Helper T cell (primary cell): ENCODE data around the gene ESR1.

DNA sequence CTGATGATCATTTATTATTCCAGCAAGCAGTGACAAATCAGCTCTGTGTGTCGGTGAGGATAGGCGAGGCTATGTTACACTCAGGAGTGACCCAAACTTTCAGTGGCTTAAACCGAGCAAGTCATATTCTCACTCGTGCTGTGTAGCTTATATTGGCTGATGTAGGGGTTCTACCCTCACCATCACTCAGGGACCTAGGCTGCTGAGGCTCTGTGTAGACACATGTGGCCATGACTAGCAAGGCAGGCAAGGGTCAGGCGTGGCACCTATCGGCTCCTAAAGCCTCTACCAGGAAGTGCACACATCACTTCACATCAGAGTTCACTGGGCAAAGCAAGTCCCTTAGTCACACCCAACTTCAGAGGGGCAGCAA lies 42.8 kb downstream of the PPP1R14C start:
- PRO-cap, 2 experiments, result no peak in any of the 2 experiments

GRCh38 chr6:150324159-150324514 lies 44.7 kb upstream of the IYD start:
- PRO-cap, 2 experiments, result no peak in any of the 2 experiments

- PRO-cap, 2 experiments, result no peak in any of the 2 experiments
Measured at GRCh38 chr6:150418803-150419662, 50.2 kb downstream of the IYD start.

DNA sequence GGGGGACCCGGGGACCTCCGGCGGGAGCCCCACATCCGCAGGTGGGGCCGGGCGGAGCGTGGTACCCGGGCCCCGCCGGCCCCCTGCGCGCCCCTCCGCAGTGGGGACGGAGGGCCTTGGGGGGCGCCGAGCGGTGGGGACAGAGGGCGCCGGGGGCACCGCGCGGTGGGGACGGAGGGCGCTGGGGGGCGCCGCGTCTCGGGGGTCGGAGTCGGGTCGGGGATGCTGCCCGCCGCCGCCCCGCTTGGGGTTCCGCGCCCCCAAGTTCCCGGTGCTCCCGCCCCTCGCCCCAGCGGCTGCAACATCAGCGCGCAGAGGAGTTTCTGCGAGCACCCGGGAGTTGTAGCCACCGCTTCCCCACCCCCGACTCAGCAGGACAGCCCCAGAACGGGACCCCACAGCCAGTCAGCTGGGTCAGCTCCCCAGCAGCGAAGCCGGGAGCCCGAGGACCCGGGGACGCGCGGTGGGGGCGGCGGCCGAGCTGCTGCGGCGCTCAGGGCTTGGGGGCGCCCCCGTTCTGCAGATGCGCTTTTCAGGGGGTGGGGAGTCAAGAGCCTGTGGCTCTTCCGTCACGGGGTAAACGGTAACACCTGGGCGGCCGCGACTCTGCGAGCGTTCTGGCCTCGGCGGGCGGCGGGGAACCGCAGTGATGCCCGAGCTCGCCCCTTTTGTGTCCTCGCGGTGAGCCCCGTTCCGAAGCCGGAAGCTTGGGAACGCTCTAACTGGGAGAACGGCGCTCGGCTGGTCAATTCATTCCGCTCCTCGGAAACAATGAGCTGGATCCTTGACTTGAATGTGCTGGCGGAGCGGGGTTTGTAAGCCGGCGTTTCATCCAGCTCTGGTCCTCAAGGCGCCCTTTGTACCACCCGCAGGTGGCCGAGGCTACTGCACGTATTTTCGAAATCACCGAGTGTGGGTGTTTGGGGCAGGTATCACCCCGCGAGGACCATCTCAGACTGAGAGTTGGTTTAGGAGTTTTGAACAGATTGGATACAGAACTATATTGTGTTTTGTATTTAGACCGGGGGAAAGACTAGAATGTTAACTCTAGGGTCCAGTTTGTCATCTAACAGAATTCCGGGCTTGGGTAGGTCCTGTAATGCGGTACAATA lies 740 bp downstream of the PLEKHG1 start:
- PRO-cap, 2 experiments, result peak in 2 of 2 experiments; most common plus-strand start position 583 of the sequence (in 1); most common minus-strand start position 465 of the sequence (in 1)

- PRO-cap, 2 experiments, result peak in 1 of 2 experiments; most common plus-strand start chr6:150636360 (in 1)
Measured at GRCh38 chr6:150636023-150636477, 36.4 kb downstream of the PLEKHG1 start.

DNA sequence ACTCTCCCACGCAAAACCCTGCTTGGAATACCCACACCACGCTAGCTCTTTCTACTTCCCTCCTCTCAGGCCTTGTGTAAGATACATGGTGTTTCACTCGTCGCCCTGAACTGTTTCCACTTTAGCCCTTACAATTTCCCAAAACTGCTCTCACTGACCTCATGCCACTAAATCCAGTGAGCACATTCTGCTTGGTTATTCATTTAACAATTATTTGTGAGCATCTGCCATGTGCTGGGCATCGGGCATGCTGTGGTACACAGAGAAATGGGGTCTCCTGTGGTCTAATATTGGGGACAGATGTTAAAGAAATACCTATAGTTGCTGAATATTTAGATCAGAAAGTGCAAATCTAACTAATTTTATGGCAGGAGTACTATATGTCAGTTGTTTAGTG lies 40.9 kb downstream of the PLEKHG1 start:
- PRO-cap, 2 experiments, result no peak in any of the 2 experiments

- PRO-cap, 2 experiments, result no peak in any of the 2 experiments
Measured at GRCh38 chr6:150720666-150721945, 121.4 kb downstream of the PLEKHG1 start.

DNA sequence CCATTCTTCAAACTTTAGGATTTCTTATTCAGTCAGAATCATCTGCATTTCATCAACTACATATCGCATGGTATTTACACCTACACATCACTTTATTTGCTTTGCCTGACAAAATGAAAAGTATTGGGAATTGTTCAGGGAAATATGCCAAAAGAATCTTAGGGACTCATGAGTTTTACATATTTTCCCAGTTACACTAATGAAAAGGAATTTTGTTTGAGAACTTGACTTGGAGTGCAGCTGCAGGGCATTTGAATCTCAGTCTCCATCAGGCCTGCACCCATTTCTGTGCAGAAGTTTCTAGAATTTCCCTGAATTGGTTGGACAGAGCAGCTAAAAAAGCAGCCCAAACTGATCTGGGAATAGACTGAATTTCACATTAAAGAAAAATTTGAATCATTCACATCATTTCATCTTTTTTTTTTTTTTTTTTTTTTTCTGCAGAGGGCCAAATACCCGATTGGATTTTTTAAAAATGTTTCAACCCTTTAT lies 65.4 kb downstream of the MTHFD1L start:
- PRO-cap, 2 experiments, result no peak in any of the 2 experiments

- PRO-cap, 2 experiments, result peak in 2 of 2 experiments; most common minus-strand start chr6:150987692 (in 2)
Measured at GRCh38 chr6:150987396-150988030, 122.0 kb downstream of the MTHFD1L start.

DNA sequence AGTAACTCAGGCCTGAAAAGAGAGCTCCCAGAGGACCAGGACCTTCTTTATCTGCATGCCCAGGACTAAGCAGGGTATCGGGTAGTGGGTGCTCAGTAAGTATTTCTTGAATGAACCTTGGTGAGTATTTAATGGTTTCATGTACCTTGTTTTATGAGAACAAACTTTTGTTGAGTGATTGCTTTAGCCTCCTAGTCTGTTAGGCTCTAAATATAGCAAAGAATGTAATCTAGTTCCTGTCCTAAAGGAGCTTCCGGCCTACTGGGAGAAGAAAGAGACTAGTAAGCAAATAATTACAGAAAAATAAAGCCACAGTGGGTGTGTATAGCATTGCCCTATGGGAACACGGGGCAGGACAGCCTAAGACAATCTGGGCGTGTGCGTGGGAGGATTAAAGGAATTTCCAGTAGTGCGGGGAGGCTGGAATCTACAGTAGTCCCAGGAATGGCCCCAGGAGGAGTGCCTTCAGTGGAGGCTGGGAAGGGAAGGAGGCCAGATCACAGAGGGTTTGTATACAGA lies 98.1 kb upstream of the AKAP12 start:
- PRO-cap, 2 experiments, result no peak in any of the 2 experiments

- PRO-cap, 2 experiments, result peak in 2 of 2 experiments; most common plus-strand start chr6:151390111 (in 2); most common minus-strand start chr6:151390172 (in 2)
Measured at GRCh38 chr6:151389999-151390902, 1.1 kb downstream of the ZBTB2 start.

GRCh38 chr6:151716353-151716888 lies 91.1 kb upstream of the ESR1 start:
- PRO-cap, 2 experiments, result peak in 2 of 2 experiments; most common minus-strand start chr6:151716586 (in 1)

DNA sequence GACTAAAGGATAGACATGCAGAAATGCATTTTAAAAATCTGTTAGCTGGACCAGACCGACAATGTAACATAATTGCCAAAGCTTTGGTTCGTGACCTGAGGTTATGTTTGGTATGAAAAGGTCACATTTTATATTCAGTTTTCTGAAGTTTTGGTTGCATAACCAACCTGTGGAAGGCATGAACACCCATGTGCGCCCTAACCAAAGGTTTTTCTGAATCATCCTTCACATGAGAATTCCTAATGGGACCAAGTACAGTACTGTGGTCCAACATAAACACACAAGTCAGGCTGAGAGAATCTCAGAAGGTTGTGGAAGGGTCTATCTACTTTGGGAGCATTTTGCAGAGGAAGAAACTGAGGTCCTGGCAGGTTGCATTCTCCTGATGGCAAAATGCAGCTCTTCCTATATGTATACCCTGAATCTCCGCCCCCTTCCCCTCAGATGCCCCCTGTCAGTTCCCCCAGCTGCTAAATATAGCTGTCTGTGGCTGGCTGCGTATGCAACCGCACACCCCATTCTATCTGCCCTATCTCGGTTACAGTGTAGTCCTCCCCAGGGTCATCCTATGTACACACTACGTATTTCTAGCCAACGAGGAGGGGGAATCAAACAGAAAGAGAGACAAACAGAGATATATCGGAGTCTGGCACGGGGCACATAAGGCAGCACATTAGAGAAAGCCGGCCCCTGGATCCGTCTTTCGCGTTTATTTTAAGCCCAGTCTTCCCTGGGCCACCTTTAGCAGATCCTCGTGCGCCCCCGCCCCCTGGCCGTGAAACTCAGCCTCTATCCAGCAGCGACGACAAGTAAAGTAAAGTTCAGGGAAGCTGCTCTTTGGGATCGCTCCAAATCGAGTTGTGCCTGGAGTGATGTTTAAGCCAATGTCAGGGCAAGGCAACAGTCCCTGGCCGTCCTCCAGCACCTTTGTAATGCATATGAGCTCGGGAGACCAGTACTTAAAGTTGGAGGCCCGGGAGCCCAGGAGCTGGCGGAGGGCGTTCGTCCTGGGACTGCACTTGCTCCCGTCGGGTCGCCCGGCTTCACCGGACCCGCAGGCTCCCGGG lies at the start of gene ESR1:
ESR1 (plus strand) TSS at position 987 of the 1,067 bp plus-strand sequence.
- PRO-cap, 2 experiments, result no peak in any of the 2 experiments

- PRO-cap, 2 experiments, result no peak in any of the 2 experiments
Measured at GRCh38 chr6:151815518-151816139, 8.1 kb downstream of the ESR1 start.

DNA sequence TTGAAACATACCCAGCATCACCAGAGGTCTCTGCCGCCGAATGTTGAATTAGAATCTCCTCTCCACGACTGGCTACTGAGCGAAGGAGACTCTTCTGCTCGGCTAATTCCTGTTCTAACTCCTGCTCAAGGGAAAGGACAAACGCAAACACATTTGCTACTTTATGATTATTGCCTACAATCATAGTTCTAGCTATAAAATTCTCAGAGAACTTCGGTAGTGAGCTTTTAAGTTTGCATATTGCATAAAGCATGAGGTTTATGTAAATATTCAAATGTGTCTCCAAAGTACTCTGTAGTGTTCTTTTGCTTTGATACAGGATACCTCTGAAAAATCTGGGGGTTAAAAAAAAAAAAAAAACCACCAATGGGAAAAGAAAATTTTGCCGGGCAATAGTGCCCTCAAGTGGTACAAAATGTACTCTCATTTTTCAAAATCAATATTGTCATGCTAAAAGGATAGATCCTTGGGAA lies 369.1 kb downstream of the SYNE1 start:
- PRO-cap, 2 experiments, result no peak in any of the 2 experiments

DNA sequence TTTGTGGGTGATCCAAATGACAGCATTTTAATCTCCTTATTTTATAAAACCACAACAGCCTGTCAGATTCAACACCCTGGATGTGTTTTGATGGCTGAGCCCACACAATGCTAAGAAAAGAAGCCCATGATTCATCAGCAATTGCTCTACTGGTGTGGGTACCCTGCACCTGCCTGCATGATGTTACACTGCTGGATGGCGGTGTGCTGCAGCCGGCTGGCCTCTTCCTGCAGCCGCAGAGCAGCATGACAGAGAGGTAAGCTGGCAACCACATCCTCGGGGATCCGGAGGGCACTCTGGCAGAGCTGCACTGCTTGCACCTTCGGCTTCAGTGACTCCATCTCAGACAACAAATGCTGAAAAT lies 327.5 kb downstream of the SYNE1 start:
- PRO-cap, 2 experiments, result peak in 1 of 2 experiments; most common plus-strand start position 188 of the sequence (in 1); most common minus-strand start position 190 of the sequence (in 1)

- PRO-cap, 2 experiments, result no peak in any of the 2 experiments
Measured at GRCh38 chr6:152378791-152379136, 258.4 kb downstream of the SYNE1 start.

DNA sequence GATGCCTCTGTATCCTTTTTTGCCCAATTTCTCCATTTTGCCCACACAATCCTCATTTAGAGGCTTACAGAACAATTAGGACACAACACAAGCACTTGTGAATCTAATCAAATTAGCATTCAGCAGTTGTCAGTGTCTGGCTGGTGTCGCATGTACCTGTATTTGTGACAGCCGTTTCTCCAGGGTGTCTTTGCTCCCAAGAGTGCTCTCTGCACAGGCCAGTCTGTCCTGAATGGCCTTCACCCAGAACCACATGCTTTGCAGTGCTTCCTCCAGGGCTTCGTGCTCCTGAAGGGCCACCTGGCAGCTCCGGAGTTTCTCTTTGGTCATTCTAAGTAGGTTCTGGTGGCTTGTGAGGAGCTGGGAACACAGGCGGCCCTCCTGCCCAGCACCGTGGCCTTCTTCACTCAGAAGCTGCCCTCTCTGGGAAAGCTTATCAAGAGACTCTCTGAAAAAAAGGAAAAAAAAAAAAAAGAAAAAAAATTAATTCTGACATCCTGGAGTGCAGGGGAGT lies 246.0 kb downstream of the SYNE1 start:
- PRO-cap, 2 experiments, result no peak in any of the 2 experiments

- PRO-cap, 2 experiments, result no peak in any of the 2 experiments
Measured at GRCh38 chr6:153134324-153134634, 3.2 kb upstream of the RGS17 start.

GRCh38 chr6:154098674-154099077 lies 59.6 kb downstream of the OPRM1 start:
- PRO-cap, 2 experiments, result no peak in any of the 2 experiments